HL-60 (cell line): ENCODE measurements around a stretch of chr12.

DNA sequence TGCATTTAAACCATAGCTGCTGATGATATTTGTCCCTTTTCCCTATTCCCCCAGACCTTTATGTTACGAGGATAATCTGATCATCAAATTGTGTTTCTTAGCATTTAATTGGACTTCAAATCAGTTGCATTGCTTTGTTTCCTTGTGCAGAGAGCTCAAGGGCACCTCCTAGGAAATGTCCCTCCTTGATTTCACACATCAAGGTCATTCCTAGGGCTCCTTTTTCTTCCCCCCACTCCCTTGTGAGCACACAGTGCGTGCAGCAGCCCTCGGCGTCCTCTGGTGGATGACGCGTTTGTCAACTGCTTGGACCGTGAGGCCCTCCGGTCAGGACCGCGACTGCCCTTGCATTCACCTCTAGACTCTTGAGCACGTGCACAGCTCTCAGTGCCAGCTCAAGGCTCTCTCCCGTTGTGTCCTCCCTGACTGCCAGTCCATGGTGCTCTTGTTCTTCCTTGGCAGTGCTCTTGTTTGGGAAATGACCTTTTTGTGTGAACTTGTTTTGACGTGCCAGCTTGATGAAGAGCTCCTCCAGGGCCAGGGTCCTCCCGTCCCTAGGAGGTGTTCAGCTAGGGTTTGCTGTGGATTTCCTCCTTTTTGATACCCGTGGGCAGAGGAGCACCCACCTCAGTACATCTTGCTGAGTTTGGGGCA lies 67.8 kb downstream of the TSPAN9 start:
- RRBS, result no CpG with 5 or more reads among the region's 15 CpGs

- RRBS, result 5% methylated on average over 1 of the region's 38 CpGs
These were observed 122.3 kb downstream of the TSPAN9 start for GRCh38 chr12:3199448-3199882.

- RRBS, result no CpG with 5 or more reads among the region's 14 CpGs
These were observed 136.0 kb downstream of the TSPAN9 start for GRCh38 chr12:3213020-3213657.

DNA sequence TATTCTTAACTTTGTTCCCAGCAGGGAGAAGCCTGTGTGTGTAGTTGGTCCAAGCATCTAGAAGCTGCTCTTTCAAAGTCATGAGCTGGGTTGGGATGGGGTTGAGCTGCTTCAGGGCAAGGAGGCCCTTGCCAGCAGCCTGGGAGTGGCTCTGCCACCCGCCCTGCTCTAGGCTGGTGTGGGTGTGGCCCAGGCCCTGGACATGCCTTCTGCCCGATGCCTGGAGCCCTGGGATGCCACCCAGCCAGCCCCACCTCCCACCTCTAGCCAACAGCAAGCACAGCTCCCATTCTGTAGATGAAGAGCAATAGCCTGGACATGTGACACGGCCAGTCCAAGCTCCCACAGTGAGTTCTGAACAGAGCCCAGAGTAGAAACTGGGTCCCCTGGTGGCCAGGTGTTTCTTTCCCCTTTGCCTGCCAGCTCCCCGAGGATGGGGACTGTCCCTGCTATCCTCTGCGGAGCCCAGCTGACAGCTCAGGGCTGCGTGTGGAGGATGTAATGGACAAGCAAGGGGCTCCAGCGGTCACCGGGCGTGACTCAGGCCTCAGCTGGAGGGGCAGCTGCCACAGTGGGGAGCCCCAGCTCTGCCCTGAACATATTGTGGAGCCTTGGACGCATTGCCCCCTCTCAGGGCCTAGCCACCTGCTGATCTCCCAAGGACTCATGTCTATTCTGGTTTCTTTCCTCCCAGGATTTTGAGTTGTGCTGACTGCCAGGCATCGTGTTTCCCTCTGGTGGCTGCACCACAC lies 165.1 kb downstream of the TSPAN9 start:
- RRBS, result no CpG with 5 or more reads among the region's 11 CpGs

- RRBS, result no CpG with 5 or more reads among the region's 18 CpGs
These were observed 178.0 kb downstream of the TSPAN9 start for GRCh38 chr12:3254937-3255736.

- RRBS, result no CpG with 5 or more reads among the region's 16 CpGs
These were observed 185.1 kb downstream of the TSPAN9 start for GRCh38 chr12:3262231-3262815.

- RRBS, result no CpG with 5 or more reads among the region's 43 CpGs
These were observed 186.3 kb upstream of the PRMT8 start for GRCh38 chr12:3304377-3305414.

- RRBS, result no CpG with 5 or more reads among the region's 2 CpGs
These were observed 2.4 kb downstream of the PARP11 start for GRCh38 chr12:3870831-3871230.

DNA sequence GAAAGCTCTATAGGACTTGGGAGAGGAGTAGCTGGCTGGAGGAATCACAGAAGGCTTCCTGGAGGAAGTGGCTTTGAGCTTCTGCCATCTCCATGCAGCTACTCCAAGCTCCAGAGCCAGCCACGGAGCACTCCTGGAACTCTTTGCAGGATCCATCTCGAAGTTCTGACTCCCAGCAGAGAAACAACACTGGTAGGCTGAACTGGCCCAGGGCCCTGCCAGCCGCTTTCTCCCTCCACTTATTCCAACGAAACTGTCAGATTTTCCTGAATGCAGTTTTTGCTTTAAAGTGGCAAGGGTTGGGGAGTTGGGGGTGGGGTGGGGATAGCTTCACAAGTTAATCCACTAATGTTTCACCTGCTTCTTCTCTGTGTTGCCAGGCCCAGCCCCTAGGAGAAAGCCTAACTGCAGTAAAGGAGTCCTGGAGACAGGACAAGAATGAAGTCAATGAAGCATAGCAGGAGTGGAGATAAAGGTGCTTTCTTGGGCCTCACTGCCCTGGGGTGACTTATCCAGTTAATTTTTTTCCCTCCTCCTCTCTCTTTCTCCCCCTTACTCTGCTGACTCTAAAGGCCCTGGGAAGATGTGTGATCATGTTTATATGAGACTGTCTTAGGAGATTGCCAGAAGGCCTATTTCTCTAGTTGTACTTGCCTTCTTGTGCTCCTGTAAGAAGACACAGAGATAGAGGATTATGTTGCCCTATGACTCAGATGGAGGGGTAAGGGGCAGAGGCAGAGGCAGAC lies 140.3 kb upstream of the PARP11 start:
- RRBS, result no CpG with 5 or more reads among the region's 4 CpGs

- RRBS, result no CpG with 5 or more reads among the region's 3 CpGs
These were observed 3.8 kb downstream of the AKAP3 start for GRCh38 chr12:4644902-4645541.

- RRBS, result 39% methylated on average over 1 of the region's 13 CpGs
These were observed 383 bp upstream of the GALNT8 start for GRCh38 chr12:4719676-4720358.

DNA sequence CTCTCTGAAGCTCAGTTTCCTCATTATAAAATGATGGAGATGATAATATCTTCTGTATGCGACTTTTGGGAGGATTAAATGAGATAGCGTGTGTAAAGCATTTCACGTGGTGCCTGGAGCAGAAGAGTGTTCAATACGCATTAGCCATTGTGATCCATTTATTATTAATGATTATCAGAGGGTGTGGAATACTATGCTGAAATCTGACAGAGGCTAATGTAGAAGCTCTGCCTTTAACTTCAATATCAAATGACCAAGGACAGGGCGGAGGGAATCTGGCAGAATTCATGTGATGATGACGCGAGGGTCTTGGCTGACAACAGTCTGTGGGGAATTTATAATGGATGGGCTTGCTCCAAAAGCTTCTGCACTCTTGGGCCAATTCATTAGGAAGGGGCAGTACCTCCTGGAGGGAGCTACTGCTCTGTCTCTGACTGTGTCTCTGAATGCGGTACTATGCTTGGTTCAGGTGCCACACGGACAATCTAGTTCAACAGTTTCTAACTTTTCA lies 42.8 kb upstream of the KCNA6 start:
- RRBS, result no CpG with 5 or more reads among the region's 9 CpGs

DNA sequence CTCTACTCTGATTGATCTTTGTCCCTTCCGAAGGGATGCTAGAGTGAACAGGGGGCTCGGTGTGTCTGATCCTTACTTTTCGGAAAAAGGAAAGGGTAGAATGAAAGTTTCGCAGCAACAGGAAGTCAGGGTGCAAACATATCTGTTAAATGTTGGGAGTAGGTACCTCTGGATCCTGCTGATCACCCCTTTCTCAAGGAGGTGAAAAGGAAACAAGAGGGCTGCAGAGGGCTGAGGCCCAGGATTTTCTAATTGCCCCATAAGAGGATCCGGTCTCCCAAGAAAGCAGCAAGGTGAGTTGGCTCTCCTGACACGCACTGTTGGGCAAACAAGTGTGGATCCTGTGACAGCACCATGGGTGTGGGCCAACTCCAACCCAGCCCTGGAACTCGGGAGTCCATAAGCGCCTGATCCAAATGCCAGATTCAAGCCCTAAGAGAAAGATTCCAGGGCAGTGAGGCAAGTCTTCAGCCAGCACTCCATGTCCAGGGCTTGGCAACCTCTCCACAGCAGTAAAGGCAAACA lies 33.0 kb downstream of the KCNA5 start:
- RRBS, result no CpG with 5 or more reads among the region's 8 CpGs

- RRBS, result no CpG with 5 or more reads among the region's 18 CpGs
These were observed 78.6 kb downstream of the KCNA5 start for GRCh38 chr12:5122170-5122743.

GRCh38 chr12:5201827-5202383 lies 158.2 kb downstream of the KCNA5 start:
- RRBS, result no CpG with 5 or more reads among the region's 10 CpGs

GRCh38 chr12:5333039-5333451 lies 98.9 kb upstream of the NTF3 start:
- RRBS, result no CpG with 5 or more reads among the region's 6 CpGs

DNA sequence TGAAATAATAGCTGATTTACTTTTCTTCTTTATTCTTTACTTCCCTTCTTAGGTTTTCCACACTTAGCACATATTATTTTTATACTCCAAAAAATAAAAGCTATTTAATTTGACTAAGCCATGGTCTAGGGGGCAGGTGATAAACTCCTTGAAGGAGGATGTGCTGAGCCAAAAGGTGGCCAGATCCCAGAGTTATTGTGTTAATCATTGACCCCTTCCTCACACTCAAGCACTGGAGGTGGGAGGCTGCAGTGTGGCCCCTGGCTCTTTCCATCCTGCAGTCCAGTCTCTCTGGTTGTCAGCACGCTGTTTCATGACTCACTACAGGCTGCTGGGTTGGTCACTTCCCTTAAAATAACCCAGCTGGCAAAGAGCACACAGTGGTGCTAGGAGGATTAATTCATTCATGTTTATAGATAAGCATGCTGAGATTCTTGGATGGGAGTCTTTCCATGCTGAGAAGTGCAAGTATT lies 228.9 kb downstream of the ANO2 start:
- RRBS, result no CpG with 5 or more reads among the region's 1 CpG

DNA sequence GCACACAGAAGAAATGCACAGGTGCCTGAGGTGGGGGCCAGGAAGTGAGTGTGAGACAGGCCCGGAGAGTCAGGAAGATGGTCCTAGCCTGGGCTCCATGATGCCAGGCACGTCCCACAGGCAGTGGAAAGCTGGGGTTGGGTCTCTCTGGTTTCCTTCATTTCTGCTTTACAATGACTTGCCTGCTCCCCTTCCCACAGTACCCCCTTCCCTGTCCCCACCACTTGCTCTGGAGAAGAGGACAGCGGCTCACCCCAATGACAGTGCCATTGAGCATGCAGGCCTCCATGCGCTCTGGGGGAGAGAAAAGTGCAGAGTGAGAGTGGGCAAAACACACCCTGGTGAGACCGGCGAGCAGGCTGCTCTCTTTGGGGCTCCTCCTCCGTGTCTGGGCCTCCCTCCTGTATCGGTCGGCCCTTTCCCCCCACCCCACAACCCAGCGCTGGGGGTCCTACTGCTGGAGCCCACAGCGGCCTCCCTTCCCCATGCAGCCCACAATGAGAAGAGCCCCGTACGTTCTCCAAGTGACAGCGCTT lies 22.9 kb upstream of the ANO2 start:
- RRBS, result no CpG with 5 or more reads among the region's 14 CpGs

GRCh38 chr12:5971483-5971940 lies 26.5 kb upstream of the ANO2 start:
- RRBS, result no CpG with 5 or more reads among the region's 10 CpGs